ENCODE results near the genes EFHB and KAT2B.

DNA sequence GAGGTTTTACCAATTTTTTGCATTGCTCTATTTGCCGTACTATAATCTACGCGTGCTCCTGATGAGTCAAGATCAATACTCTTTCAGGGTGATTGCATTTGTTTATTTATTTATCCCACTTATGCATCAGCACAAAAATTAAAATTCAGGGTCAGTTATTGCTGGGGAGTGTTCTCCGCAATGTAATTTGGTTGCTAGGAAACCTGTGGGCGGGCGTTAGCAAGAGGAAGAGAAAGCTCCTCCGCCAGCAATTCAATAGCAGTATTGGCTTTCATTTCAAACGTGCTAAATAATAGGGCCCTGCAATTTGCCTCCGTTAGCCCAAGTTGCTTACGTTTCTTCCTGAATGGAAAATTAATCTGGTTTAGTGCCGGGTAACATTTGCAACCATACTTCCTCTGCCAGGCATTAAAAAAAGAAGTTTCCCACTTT, 35.6 kb upstream of the PLCL2 start:
- PRO-cap: no peak
- RAMPAGE, long total RNA, 4 experiments: no peak in any of the 4 experiments

- PRO-cap: no peak
- RAMPAGE, long total RNA, 4 experiments: no peak in any of the 4 experiments
Measured at GRCh38 chr3:16897482-16897807, 12.7 kb downstream of the PLCL2 start.

GRCh38 chr3:18223384-18224056, 201.6 kb downstream of the SATB1 start:
- PRO-cap: no peak
- RAMPAGE, long total RNA, 4 experiments: no peak in any of the 4 experiments

DNA sequence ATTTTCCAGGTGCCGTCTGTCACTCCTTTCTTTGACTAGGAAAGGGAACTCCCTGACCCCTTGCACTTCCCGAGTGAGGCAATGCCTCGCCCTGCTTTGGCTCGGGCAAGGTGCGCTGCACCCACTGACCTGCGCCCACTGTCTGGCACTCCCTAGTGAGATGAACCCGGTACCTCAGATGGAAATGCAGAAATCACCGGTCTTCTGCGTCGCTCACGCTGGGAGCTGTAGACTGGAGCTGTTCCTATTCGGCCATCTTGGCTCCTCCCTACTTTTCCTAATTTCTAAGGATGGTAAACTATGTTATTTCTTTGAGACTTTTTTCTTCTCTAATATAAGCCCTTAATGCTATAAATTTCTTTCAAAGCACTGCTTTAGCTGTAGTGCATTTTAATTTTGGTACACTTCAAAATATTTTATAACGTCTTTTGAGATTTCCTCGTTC, 94.1 kb downstream of the SATB1 start:
- PRO-cap: no peak
- RAMPAGE, long total RNA, 4 experiments: no peak in any of the 4 experiments

DNA sequence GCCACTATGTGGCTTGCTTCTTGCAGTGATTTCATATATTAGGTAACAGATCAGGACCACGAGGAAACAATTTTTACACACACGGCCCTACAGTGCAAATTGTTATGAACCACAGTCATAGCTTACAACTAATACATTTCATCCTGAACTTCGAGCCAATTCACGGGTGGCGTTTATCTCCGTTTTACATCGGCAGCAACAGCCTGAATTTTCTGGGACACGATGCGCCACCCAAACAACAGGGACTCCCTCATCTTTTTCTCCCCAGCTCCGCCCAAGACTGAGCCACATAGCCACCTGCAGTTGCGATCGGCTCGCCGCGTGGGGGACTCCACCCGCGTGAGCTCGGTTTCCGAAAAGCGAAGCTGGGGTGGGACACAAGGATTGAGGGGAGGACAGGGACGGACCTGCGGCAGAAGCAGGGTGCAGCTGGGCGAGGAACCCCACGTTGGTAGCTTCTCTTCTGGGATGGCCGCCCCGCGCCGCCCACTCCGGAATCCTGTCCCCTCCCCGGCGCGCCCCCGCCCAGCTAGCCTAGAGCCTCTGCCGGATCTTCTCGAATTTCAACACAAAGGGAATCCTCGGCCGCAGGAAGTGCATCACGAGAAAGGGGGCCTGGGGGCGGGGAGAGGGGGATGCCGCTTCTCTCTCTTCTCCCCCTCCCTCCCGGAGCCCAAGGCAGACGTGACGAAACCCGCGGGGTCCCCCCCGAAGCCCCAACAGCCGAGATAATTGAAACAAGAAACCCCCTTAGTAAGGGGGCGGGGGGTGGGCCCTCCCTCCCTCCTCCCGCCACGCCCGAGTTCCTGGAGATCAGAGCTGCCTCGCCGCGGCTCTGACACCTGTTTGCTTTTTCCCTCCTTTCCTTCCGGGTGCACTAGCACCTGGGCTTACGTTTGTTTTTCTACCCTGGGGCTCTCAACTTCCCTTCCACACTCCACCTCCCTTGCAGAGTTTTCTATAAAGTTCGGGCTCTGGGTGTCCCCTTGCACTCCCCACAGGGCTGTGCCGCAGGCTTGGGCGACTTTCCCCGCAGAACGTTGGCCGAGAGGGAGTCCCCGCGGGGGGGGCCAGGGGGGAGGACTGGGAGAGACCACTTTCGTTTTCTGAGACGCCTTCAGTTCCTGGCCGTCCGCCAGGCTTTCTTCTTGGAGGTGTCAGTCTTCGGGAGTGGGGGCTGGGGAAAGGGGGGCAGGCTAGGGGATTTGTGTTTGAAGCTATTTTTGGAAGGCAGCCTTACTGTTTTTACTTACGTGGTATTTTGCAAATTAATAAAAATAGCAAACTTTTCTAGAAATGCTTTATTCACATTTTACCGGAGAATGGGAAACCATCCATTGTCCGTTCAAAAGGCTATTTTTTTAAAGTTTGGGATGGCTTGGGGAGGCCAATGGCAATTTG, 1.4 kb upstream of the KCNH8 start:
- PRO-cap: unidirectional peak, plus-strand start at position 380 of the sequence; bidirectional peak, plus-strand start at position 795 of the sequence, minus-strand start at position 501 of the sequence
- RAMPAGE, long total RNA, 4 experiments: no peak in any of the 4 experiments

- PRO-cap: no peak
- RAMPAGE, long total RNA, 4 experiments: no peak in any of the 4 experiments
Measured at GRCh38 chr3:19934020-19934777, at the start of gene EFHB. Gene EFHB (minus strand): TSS chr3:19934217.

GRCh38 chr3:19947610-19948362, 889 bp downstream of the RAB5A start:
- PRO-cap: no peak
- RAMPAGE, long total RNA, 4 experiments: no peak in any of the 4 experiments

- PRO-cap: bidirectional peak, plus-strand start at chr3:20040073, minus-strand start at chr3:20039932; bidirectional peak, plus-strand start at chr3:20040275, minus-strand start at chr3:20040155
- RAMPAGE, long total RNA, 4 experiments: start-site peak on the plus strand in 2 of 4 experiments, at chr3:20039783-20040066 at its widest, 10 to 14 reads per replicate
Measured at GRCh38 chr3:20039588-20040565, at the start of gene KAT2B. Gene KAT2B (plus strand): TSS chr3:20040446.

DNA sequence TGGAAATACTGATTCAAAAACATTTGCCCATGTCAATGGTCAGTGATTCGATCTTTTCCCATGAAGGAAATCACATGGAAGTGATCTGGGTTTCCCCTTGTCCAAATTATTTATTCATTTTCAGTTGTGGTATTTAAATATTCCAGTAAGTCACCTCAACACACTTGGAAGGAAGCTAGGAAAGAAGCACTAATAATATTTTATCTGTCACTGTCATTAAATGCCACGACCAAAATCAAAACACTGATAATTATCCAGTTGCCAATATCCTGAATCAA, 78.5 kb downstream of the ZNF385D start:
- PRO-cap: bidirectional peak, plus-strand start at position 161 of the sequence, minus-strand start outside the sequence
- RAMPAGE, long total RNA, 4 experiments: no peak in any of the 4 experiments

- PRO-cap: no peak
- RAMPAGE, long total RNA, 4 experiments: no peak in any of the 4 experiments
Measured at GRCh38 chr3:23659256-23659619, 146.5 kb upstream of the UBE2E1 start.

DNA sequence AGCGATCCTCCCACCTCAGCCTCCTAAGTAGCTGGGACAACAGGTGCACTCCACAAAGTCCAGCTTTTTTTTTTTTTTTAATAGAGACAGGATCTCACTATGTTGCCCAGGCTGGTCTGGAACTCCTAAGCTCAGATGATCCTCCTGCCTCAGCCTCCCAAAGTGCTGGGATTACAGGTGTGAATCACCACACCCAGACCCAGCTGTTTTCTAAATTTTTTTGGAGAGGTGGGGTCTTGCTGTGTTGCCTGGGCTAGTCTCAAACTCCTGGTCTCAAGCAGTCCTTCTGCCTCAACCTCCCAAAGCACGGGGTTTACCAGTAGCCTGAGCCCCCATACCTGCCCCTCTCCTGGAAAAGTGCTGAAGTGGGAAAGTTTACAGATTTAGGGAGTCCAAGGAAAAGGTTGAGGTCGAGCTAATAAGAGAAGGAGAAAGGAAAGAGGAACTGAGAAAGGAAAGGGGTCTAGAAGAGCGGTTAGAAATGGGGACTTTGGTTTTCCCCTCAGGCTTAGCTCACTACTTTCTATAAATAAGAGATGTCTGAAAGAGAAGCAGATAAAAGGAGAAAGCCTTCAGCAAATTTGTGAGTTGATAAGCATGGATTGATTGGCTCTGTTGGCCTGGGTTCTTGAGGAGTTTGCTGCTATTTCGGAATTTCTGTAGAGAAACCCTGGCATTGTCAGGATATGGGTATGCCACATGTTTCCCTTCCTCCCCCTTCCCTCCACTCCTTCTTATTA, 23.7 kb downstream of the UBE2E1 start:
- PRO-cap: no peak
- RAMPAGE, long total RNA, 4 experiments: no peak in any of the 4 experiments

DNA sequence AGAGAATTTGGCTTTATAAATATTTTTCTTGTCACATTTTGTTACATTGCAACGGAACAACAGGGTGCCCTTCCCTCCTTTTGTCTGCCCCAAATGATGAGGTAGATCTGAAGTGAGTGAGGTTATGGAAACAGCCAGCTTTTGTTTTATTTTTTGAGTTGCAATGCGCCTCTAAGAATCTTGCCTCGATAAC, 1.6 kb downstream of the NR1D2 start:
- PRO-cap: no peak
- RAMPAGE, long total RNA, 4 experiments: no peak in any of the 4 experiments

GRCh38 chr3:23975063-23975316, 29.9 kb downstream of the NR1D2 start:
- PRO-cap: no peak
- RAMPAGE, long total RNA, 4 experiments: no peak in any of the 4 experiments

- PRO-cap: no peak
- RAMPAGE, long total RNA, 4 experiments: no peak in any of the 4 experiments
Measured at GRCh38 chr3:24467139-24467520, 27.5 kb downstream of the THRB start.

GRCh38 chr3:24520962-24521277, 26.3 kb upstream of the THRB start:
- PRO-cap: no peak
- RAMPAGE, long total RNA, 4 experiments: no peak in any of the 4 experiments

GRCh38 chr3:24829470-24829918, 334.8 kb upstream of the THRB start:
- PRO-cap: no peak
- RAMPAGE, long total RNA, 4 experiments: no peak in any of the 4 experiments

DNA sequence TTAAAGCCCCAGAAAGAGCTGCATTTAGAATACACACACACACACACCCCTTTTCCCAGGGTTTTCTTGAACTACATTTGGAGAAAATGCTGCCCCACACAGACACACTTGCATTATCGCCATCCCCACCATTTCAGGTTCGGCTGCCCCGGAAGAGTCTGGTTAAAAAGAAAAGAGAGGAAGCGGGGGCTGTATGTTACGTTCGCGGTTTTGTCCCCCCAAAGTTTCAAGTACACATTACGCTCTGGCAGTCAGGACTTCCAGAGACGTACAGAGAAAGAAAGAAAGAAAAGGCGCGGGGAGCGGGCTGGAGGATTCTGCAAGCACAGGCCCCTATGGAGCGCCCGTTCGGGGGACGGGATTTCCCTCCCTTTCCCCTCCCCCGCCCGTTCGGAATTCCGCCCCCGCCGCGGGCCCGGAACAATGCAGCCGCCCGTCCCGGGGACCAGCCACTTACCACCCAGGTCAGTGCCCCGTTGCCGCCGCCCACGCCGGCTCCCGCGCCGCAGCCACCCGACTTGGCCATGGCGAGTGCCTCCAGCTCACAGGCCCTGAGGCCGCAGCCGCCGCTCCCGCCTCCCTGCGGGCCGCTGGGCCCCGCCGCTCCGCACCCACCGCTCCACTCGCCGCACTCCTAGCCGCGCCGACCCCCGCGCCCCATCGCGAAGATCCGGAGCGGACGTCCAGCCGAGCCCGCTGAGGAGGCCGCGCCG, 779 bp downstream of the TOP2B start:
- PRO-cap: unidirectional peak, plus-strand start at position 423 of the sequence; bidirectional peak, plus-strand start at position 452 of the sequence, minus-strand start at position 526 of the sequence
- RAMPAGE, long total RNA, 4 experiments: no peak in any of the 4 experiments

GRCh38 chr3:25834390-25834716, 44.5 kb downstream of the OXSM start:
- PRO-cap: no peak
- RAMPAGE, long total RNA, 4 experiments: no peak in any of the 4 experiments

DNA sequence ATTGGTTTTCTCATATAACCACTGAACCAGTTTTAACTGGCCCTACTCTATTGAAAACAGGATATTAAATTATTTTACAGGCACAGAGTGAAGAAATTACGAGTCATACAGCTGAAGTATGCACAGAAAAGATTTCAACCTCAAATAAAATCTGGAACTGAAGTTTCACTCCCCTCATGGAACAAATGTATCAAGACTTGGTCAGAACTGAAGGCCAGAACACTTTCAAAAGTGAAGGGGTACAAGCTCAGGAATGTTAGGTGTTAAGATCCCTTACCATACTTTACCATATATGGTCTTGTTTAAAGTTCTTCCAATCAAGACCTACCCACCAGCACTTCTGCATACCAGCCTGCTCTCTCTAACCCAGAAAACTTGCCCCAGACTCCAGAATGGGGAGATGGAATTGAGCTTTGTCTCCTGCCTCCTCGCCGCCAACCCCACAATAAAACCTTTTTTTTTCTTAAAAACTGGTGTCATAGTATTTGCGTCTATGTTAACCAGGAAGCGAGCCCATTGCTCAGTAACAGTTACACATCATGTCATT, 59.8 kb downstream of the OXSM start:
- PRO-cap: no peak
- RAMPAGE, long total RNA, 4 experiments: no peak in any of the 4 experiments

DNA sequence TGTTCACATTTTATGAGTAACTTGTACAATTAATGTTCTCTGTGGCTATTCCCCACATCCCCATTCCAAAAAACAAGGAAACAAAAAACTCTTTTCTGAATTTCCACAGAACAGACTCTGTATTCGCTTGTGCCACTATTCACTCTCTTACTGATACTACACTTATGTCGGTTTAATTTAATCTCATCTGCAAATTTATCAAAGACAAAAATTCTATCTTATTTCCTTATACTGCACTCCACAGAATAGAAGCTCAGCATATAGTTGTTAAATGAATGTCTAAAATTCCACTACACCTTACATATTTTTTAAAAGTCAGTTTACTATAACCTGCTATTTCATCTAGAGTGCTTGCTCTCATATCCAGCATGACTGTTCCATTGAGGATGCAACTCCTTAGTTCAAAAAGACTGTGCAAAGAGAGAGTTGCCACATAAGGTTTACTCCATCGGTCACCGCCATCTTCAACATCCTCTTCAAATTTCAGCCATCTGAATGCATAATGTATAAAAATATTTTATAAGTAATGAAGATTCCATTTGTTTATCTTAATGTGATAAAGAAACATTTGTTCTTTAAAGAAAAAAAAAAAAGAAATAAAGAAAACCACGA, 48.0 kb downstream of the SLC4A7 start:
- PRO-cap: no peak
- RAMPAGE, long total RNA, 4 experiments: no peak in any of the 4 experiments

All from esophagus muscularis mucosa (tissue), 4 donors.